Placental pericyte (primary cell): ENCODE results near the genes HMGB3 and PLXNB3.

GRCh38 chrX:150982566-150983693 lies at the start of gene HMGB3:
Gene HMGB3, plus strand, starts transcription at chrX:150983335.
- CAGE, long polyA plus RNA, result no peak

GRCh38 chrX:150984206-150985263 lies 1.4 kb downstream of the HMGB3 start:
- CAGE, long polyA plus RNA, result no peak

DNA sequence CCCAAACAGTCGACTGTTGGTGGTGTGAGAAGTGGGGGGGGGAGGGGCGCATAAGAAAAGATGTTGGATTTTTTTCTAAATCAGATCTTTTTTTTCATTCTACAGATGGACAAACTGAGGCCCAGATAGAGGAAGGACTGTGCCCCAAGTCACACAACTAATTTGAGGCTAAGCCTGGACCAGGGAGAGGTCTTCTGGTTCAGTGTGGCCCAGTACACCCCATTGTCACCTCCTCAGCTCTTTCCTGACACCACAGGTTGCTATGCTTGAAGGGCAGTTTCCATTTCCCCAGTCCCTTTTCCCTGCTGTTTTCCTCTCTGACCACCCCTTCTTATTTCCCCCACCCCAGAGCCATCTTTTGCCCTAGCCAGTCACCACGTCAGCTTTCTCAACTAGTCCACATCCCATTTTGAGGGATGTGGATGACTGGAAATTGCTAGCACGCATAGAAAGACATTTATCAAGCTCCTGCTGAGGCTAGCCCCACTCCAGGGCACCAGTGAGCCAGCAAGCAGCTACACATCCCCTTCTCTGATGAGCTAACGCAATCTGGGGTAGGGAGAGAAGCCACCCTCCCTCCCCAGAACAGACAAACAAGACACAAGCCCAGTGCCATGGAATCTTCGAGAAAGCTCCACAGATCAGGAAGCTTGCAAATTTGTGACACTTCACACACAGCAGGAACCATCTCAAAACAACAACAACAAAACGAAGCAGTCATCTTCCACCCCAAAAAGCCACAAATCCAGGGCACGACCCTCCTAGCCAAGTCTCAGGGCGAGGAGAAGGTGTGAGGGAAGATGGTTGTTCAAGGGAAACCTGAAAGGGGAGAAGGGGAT lies 1.3 kb downstream of the GABRE start:
- CAGE, long polyA plus RNA, result no peak

DNA sequence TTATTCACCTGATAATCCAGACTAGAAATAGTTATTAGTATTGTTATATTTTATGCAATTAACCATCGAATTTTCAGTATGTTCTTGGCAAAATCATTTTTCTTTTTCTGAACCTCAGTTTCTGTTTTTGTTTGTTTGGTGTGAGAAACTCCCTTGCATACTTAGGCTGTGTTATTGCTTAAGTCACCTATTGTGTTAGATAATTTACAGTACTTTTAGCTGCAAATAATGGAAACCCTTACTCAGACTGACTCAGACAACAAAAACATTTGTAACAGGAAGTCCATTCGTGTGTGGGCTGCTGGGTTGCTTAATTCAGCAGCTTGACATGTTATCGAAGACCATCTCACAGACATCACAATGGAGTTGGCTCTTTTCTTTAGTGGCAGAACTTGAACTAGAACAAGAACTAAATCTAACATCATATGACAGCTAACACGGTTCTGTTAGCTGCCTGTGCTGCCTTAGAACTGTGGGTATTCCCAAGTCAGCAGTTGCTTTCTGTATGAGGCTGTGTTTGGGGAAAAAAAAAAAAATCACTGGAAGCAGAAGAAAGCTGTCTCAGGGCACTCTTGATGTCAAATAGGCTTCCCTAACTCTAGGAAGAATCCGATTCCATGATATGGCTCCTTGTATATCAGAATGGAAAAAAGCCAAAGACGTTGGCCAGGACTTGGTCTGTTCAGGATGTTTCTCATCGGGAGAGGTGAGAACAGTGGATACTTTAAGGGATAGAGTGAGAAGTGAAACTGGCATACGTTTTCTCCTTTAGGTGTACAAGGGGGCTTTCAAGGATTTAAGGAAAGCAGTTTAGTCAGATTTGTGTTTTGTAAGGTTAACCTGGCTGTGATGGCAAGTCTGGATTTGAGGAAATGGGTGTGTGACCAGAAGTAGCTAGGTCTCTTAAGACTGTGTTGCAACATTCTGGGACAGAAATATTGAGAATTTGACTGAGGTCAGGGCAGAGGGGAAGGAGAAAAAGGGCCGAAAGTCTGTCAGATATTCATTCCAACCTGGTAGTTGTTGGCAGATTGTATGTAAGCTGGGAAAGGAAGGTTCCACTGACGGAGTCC lies 10.1 kb upstream of the GABRE start:
- CAGE, long polyA plus RNA, result no peak

DNA sequence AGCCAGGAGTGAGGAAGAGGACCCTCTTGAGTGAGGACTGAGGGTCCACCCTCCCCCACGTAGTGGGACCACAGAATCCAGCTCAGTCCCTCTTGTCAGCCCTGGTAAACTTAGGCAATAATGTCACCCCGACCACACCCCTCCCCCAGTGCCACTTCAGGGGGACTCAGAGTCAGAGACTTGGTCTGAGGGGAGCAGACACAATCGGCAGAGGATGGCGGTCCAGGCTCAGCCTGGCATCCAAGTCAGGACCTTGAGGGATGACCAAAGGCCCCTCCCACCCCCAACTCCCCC lies 277 bp downstream of the CSAG1 start:
- CAGE, long polyA plus RNA, result no peak

- CAGE, long polyA plus RNA, result no peak
Measured at GRCh38 chrX:152897359-152897727, 524 bp upstream of the ZNF185 start.

GRCh38 chrX:152907031-152907661 lies 9.3 kb downstream of the ZNF185 start:
- CAGE, long polyA plus RNA, result no peak

- CAGE, long polyA plus RNA, result no peak
Measured at GRCh38 chrX:152930571-152930912, 32.7 kb downstream of the ZNF185 start.

DNA sequence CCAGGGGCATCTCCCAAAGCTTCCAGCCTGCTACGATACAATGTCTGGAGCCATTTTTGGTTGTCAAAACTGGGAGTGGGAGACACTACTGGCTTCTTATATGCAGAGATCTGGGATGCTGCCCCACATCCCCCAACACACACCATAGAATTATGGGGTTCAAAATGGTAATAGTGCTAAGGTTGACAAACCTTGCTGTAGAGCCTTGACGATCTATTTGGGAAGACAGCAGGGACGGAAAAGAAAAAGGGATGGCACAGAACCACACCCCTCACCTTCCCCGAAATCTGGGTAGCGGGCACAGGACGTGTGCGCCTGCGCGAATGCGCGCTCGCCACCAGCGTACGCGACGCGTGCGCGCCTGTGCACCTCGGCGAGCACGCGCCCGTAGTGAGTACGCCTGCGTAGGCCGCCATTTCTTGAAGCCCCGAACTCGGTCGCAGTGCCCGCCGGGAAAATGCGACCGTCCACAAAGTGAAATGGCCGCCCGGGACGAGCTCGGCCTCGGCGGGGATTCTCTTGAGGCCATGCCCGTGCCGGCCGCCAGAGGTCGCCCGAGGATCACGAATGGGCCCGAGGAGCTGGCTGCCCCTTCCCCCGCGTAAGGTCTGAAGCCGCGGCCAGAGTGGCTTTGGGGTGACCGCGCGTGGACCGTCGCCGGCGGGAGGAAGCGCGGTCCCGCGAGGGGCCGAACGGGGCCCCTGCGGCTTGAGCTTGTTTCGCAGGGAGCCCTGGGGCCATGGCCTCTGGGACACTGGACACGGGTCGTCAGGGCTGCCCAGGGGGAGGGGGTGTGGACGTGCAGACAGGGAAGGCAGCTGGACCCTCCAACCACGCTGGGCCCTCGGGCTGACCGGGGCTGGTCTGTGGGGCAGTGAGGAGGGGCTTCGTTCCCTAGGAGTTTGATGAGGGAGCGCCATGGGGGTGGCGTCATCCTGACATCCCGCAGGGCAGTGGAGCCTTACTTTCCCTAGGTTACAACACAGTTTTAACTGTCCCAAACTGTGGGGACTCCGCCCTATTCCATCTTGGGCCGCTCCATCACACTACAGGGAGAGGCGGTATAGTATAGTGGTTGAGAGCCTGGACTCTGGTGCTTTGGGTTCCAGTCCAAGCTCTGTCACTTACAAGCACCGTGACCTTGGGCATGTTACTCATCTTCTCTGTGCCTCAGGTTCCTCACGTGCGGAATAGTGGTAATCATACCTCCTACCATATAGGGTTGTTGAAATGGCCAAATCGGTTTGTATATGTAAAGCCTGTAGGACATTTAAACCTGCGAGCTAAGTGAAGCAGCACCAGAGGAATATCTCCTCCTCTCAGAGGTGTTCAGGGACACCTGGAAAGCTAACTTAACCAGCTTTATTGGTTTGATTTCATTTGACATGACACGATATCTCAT lies 43.9 kb downstream of the ZNF185 start:
- CAGE, long polyA plus RNA, result no peak

GRCh38 chrX:153334776-153335189 lies 830 bp downstream of the ZNF275 start:
- CAGE, long polyA plus RNA, result no peak

DNA sequence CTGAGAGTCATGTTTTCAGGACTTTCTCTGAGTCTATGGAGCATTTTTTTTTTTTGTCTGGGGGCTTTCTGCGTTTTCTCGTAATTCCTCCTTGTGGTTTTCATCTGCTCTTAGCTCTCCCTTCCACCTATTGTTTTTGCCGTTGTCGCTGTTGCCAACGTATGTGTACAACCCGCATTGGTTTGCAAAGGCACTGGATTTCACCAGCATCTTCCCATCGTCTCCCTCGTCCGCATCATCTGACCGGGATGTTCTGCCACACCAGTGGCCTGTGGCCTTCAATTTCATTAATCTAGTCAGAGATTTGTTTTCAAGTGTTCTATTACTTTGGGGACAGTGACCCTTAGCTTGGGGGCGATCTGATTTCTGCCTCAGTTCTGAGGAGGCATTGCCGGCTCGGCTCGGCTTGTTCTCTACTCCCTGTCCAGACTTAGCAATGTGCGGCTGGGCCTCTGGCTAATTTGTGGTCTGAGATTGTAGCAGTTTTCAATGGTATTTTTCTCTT lies 14.6 kb downstream of the PNMA6E start:
- CAGE, long polyA plus RNA, result no peak

DNA sequence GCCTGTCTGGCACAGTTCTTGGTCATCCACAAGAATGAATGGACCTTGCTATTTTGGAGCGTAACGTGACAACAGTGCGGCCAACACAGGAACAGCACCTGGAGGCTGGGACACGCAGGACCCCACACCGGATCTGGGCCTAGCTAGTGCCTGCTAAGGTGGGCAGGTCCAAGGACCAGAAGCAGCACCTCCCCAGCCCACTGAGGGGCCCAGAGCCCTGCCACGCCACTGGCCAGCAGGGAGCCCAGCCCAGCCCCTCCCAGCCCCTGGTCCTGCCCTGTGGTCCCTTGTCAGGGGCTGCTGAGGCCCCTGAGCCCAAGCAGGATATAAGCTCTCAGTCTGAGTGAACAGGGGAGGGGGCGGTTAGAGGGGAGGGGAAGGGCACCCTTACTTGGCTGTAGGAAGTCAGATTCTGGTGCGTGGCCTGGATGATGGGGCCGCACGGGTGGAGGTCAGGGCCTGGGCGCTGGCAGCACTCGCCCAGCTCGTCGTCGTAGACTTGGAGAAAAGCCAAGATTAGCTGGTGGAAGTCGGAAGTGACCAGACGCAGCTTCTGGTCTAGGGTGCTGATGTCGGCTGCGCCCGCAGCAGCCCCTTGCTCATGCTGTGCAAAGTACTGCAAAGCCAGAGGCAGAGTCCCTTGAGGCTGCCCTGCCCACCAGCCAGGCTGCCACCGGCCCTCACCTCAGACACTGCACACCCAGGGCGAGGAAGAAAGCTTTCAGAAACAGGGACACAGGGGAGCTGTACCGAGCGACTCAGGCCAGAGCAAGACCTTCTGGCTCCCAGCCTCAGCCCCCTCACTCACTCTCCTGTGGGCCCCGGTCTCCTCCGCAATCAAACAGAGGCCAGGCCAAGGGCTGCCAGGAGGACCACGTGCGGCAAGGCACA lies 9.5 kb upstream of the TREX2 start:
- CAGE, long polyA plus RNA, result no peak

DNA sequence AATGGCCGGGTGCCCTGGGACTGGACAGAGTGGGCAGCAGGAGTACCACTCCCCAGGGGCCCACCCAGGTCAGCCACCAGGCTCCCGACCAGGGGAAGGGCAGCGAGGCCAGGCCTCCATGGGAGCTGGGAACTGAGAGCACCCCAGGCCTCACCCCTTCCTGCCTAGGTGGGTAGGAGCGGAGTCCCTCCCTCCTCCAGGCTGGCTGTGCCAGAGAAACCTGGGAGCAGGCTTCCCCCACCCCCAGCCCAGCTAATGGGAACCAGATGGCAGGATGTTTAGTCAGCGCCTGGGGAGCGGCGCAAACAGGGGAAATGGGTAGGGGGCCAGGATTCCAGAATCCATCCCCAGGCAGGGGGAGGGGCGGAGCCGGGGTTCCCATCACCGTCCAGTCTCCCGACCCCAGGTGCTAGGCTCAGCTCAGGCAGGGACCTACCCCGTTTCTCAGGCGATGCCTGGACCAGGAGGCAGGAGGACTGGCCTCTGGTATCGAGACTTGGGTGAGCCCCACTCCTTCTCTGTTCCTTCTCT lies 6.7 kb upstream of the HAUS7 start:
- CAGE, long polyA plus RNA, result no peak

- CAGE, long polyA plus RNA, result no peak
Measured at GRCh38 chrX:153494460-153494781, 359 bp upstream of the BGN start.

- CAGE, long polyA plus RNA, result no peak
Measured at GRCh38 chrX:153610322-153611092, 11.6 kb upstream of the CCNQ start.

- CAGE, long polyA plus RNA, result no peak
Measured at GRCh38 chrX:153626854-153627320, 20.1 kb upstream of the DUSP9 start.

GRCh38 chrX:153673010-153673413 lies 601 bp downstream of the PNCK start:
- CAGE, long polyA plus RNA, result no peak

GRCh38 chrX:153699111-153699759 lies 11.5 kb downstream of the SLC6A8 start:
- CAGE, long polyA plus RNA, result no peak

GRCh38 chrX:153711007-153711477 lies 13.1 kb downstream of the BCAP31 start:
- CAGE, long polyA plus RNA, result no peak

GRCh38 chrX:153763965-153764368 lies at the start of gene PLXNB3:
Gene PLXNB3, plus strand, starts transcription at chrX:153764249.
- CAGE, long polyA plus RNA, result no peak